SJCRH30 (cell line): ENCODE results near the gene SPHKAP.

DNA sequence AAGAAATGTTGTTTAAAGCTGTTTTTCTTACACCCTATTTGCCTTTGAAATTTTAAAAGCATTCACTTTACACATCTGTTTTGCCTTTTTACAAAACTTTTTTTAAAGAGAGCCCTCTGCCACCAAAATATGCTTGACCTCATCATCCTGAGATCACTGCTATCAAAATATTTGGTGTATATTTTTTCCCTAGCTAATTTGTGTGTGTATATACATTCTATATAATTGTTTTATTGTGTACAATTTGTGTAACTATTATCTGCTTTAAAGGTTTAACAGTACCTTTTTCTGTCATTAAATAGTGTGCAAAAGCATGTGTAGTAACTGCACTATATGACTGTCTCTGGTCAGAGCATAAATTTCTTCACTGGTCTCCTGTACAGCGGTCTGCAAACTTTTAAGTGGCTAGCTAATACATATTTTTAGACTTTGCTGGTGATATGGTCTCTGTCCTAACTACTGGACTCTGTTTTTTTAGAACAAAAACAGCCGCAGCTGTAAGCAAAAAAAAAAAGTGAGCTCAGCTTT lies 32.3 kb upstream of the SCYGR2 start:
- RAMPAGE, long total RNA = no peak

GRCh38 chr2:227796179-227796863 lies 17.3 kb upstream of the CCL20 start:
- RAMPAGE, long total RNA = no peak

GRCh38 chr2:227805425-227806053 lies 8.1 kb upstream of the CCL20 start:
- RAMPAGE, long total RNA = no peak

GRCh38 chr2:227870667-227871199 lies 698 bp upstream of the DAW1 start:
- RAMPAGE, long total RNA = no peak

DNA sequence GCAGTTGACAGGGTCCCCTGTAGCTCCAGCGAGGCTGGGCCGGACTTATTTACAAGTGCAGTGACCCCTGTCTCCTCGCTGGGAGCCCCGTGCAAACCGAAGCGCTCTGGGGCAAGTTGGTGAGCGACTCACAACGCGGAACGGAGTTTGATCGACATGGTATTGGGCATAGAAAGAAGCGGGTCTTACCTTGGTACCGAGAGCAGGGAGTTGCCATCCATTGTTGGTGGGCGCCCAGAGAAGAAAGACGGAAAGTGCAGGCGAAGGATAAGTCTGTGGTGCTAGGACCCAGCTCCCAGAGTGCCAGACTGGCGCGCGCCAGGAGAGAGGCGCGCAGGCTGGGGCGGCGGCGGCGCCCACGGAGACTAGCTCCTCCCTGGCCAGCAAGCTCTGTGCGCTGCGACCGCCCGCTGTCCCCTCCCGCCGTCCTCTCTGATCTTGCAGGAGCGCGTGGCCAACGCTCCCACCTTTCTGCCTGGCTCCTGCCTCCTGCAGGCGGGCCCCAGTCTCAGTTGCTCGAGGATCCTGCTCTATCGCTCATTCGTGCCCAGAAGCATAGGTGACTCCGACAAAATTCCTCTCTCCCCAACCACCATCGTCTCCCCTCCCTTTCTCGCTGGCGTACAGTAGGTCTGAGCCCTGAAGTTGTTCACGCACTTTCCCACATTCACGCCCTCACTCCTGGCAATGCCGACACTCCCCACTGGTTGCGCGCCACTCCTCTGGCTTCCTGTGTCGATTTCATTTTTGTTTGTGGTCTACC lies at the start of gene SPHKAP:
Gene SPHKAP (minus strand): TSS at position 310 of the 763 bp plus-strand sequence.
- RAMPAGE, long total RNA = no peak

DNA sequence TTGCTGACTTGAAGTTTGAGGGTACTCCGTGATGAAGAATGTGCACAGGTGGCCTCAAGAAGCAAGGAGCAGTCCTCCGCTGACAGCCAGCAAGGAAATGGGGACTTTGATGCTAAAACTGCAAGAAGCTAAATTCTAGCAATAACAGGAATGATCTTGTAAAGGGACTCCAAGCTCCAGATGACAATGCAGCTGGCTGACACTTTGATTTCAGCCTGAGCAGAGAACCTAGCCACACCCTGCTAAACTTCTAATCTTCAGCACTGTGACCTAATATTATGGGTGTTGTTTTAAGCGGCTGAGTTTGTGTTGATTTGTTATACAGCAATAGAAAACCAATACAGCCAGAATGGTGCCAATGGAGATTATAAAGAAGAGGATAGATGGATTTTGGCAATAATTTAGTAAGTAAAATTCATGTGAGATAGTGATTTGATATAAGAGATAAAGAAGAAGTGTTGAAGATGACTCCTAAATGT lies 196.7 kb upstream of the SPHKAP start:
- RAMPAGE, long total RNA = no peak

GRCh38 chr2:229113929-229115257 lies 156.7 kb downstream of the PID1 start:
- RAMPAGE, long total RNA = no peak

DNA sequence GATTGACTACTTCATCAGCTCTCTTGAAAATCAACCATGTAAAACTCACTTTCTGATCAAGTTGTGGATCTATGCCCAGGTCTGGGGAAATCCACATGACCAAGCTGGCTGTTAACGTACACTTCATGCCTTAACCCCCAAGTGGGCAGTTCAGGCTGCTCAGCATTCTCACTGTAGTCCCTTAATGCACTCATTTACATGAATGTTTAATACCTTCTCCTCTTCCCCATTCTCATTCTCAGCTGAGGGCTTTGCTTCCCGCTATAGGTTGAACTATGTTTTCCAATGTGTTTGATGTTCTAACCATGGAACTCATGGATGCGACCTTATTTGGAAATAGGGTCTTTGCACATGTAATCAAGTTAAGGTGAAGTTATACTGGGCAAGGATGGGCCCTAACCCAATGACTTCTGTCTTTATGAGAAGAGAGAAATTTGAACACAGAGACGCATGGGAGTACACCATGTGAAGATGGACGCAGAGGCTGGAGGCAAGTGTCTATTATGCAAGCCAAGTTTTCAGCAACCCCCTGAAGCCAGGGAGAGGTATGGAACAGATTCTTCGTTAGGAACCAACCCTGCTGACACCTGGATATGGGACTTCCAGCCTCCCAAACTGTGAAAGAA lies 88.3 kb downstream of the PID1 start:
- RAMPAGE, long total RNA = no peak

GRCh38 chr2:229444146-229444642 lies 173.1 kb upstream of the PID1 start:
- RAMPAGE, long total RNA = no peak

DNA sequence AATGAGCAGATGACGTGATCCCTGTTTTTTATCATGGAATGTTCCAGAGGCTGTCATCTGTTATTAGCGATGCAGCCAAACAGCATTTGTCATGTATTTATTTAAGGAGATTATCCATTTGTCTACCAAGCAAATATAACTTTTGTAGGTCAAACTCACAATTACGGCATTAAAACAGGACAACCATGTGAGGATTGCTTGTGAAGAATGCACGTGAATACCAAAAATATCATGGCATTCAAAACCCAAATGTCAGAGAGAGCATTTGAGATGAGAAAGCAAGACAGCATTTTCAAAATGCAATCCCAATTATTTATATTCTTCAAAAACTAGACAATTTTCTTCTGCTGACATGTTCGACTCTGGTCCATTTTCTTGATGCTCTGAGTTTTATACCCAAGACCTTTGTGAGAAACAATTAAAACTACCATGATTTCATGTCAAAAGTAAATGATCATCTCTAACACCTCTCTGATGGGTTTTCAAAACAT lies 141.3 kb downstream of the DNER start:
- RAMPAGE, long total RNA = no peak

- RAMPAGE, long total RNA = no peak
These were observed 78.6 kb upstream of the DNER start for GRCh38 chr2:229792984-229793266.

GRCh38 chr2:229820703-229821276 lies 101.0 kb downstream of the TRIP12 start:
- RAMPAGE, long total RNA = no peak

DNA sequence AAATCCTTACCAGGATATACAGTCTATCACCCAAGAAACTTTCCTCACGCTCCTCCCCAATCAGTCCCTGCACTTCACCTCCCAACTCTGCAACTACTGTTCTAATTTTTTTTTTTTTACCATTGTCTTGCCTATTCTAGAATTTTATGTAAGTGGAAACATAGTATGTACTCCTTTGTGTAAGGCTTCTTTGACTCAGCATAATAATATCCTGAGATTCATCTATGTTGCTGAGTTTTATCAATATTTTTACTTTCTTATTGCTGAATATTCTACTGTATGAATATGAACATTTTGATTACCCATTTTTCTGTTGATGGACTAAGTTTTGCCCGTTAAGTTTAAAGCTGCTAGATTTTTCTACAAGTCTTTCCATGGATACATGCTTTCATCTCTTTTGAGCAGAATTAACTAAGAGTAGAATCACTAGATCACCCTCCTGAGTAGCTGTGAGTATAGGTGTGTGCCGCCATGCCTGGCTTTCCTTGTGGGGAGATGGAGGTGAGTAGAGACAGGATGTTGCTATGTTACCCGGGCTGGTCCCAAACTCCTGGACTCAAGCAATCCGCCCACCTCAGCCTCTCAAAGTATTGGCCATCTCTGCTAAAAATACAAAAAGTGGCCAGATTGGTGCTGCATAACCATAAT lies 28.3 kb downstream of the TRIP12 start:
- RAMPAGE, long total RNA = no peak

DNA sequence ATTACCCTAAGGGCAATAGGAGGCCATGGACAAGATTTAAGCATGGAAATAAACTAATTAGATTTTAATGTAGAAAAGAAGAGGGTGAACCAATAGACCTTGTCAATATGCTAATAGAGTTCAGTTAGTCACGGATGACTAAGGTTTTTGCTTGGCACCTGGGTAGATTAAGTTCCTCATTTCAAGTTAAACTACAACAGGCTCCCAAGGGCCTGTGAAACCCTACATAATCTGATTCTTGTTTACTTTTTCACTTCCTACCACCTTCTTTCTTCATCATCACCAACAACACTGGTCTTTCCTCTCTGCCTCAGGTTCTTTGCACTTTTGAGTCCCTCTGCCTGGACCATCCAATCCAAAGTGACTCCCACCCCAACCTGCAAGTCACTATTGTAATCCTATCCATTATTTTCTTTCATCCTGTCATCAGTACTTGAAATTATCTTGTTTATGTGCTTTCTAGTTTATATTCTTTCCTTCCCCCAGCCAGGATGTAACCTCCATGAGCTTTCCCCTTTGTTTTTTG lies 14.7 kb downstream of the SP110 start:
- RAMPAGE, long total RNA = no peak

GRCh38 chr2:230327421-230328090 lies 563 bp downstream of the SP140L start:
- RAMPAGE, long total RNA = no peak

- RAMPAGE, long total RNA = no peak
These were observed 6.8 kb upstream of the SP100 start for GRCh38 chr2:230409339-230409548.

- RAMPAGE, long total RNA = no peak
These were observed 137.0 kb upstream of the CAB39 start for GRCh38 chr2:230575702-230576034.

GRCh38 chr2:230797374-230798252 lies 67.1 kb upstream of the ITM2C start:
- RAMPAGE, long total RNA = no peak

DNA sequence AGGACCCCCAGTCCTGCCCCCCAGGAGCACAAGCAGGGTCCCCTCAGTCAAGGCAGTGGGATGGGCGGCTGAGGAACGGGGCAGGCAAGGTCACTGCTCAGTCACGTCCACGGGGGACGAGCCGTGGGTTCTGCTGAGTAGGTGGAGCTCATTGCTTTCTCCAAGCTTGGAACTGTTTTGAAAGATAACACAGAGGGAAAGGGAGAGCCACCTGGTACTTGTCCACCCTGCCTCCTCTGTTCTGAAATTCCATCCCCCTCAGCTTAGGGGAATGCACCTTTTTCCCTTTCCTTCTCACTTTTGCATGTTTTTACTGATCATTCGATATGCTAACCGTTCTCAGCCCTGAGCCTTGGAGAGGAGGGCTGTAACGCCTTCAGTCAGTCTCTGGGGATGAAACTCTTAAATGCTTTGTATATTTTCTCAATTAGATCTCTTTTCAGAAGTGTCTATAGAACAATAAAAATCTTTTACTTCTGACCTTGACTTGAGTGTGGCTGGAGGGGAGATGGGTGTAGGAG lies 14.1 kb downstream of the ITM2C start:
- RAMPAGE, long total RNA = no peak

DNA sequence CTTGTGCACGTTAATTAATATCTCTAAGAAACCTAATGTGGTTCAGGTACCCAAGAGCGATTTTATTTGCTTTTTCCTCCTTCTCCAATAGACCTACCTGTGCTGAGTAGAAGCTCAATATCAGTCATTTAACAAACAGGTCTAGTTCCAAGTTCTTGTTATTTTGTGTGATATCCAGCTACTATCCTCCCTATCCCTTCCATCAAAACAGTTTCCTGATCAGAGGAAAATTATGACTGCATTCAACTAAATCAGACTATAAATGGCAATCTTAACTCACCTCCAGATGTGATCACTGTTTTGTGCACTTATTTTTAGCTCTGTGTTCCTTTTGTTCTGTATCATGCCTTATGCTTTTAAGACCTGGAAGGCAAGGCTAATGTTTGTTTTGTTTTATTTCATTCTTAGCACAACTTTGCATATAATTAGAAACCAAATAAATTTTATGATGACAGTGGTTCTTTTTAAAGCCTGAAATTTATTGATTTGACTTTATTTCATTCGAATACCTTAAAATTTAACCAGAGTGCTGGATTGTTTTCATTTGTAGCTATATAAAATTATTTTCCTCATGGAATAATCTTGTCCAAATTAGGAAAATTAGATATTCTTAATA lies 17.0 kb downstream of the HTR2B start:
- RAMPAGE, long total RNA = no peak